ENCODE measurements around a stretch of chr17.

DNA sequence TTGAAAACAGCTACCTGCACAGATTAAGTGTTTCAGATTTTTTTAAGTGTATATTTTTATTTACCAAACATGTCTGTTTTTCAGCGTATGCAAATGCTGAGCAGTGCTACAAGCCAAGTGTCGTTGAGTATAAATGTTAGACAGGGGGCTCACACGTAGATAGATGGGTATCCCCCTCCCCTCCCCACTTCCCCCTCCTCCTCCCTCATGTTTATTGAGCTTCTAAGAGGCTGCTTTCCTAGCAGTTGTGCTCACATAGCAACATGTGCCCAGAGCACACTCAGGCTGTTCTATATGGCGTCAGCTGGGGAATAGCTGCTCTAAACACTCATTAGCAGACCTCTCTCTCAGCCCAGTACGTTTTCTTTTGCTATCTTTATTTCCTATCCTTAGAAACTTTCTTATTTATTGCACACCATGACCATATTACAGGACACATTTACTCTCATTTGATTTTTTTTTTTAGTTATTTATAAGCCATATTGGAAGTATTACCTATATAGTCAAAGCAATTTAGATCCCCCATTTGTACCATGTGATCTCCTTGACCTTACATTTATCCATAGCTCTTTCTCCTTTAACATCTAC is 1.8 kb downstream of the KCNJ2 start:
- RRBS: no CpG with 5 or more reads among the region's 5 CpGs

DNA sequence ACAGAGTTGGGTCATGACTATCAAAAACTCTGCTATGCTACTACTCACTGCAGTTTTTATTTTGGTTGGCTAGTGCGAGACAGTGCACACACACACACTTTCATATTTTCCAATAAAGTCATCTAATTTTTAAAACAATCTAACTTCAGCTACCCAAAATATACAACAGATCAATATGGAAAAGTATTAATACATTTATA is 119.4 kb downstream of the KCNJ2 start:
- RRBS: no CpG with 5 or more reads among the region's 1 CpG

DNA sequence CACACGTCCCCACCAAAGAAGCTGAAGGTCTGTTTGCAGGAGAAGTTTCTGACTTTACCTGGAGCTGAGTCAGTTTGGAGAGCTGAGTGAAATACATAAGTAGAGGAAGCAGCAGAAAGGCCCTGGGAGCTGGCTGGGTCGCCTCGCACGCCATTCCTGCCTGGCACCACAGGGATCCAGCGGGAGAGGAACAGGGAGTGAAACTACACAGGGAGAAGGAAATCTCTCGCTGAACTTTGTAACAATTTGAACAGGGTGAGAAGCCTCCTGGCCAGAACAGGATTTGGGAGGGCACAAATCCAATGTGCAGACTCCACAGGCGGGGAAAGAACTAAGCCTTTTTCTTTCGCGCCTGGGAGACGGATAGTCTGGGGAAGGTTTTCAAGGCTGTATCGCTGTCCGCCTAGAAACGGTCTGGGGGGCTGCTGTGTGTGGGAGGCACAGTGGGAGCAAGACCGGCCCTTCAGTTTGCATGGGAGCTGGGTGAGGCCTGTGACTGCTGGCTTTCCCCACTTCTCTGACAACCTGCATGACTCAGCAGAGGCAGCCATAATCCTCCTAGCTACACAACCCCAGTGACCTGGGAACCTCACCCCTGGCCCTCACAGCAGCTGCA is 778.4 kb downstream of the KCNJ2 start:
- RRBS: no CpG with 5 or more reads among the region's 14 CpGs

- RRBS: 2% methylated on average over 3 of the region's 19 CpGs
Measured at GRCh38 chr17:71975025-71975985, 145.5 kb upstream of the SOX9 start.

GRCh38 chr17:72116140-72116658 is 4.6 kb upstream of the SOX9 start:
- RRBS: no CpG with 5 or more reads among the region's 20 CpGs

- RRBS: no CpG with 5 or more reads among the region's 9 CpGs
Measured at GRCh38 chr17:72387524-72387971, 266.7 kb downstream of the SOX9 start.

GRCh38 chr17:72422283-72422717 is 301.5 kb downstream of the SOX9 start:
- RRBS: 19% methylated on average over 6 of the region's 8 CpGs

DNA sequence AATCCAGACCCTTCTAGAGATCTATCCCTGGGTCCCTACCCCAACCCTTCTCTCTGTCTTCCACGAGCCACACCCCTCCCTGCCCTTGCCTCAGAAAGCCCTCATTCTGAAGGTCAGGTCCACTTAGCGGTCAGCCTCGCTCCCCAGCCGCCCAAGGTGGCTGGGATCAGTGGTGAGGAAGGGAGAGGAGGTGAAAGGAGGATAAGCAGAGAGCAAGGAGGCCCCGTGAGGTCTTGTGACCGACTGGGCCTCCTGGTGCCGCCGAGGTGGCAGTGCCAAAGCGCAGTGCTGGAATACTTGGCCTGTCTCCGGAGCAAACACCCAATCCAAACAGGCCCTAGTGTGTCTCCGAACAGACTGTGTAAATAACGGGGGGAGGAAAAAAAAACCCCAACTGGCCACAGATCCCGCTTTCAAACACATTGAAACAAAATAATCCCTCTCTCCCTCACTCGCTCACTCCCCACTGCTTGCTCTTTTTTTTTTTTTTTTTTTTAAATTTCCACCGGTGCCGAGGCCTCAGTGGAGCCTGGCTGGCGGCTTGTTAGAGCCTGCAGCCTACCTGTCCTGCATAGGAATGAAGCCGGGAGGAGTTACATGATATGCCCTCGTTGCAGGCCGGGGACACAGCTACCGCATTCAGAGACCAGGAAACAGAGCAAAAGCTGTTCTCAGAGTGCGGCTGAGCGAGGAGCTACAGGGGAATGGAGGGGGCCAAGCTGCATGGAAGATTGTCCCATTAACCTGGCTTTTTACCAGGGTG is 381.0 kb downstream of the SOX9 start:
- RRBS: 21% methylated on average over 5 of the region's 23 CpGs

GRCh38 chr17:72552734-72553307 is 432.0 kb downstream of the SOX9 start:
- RRBS: no CpG with 5 or more reads among the region's 10 CpGs

DNA sequence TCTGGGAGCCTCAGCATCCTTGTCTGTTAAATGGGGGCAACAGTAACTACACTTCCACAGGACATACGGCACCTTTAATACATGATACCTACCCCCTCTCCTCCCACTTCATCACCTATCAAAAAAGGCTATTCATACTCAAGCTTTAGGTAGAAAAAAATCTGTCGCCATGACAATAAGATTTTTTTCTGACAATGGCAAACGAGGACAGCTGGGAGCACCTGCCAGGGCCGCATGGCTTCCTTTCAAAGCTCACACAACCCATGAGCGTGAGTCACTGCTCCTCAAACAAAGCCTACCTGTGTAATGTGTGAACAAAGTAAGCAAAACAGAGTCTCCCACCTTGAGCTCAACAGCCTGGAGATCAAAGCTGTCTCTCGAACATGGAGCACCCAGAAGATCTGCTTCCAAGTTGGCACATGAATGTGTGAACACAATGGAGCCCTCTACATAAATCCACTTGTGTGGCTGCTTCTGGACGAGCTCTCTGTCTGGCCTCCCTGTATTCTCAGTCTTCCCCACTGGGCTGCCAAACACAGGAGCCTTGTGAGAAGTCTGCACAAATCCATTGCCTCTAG is 459.7 kb downstream of the SOX9 start:
- RRBS: no CpG with 5 or more reads among the region's 7 CpGs

- RRBS: no CpG with 5 or more reads among the region's 3 CpGs
Measured at GRCh38 chr17:72609410-72609994, 483.0 kb downstream of the SLC39A11 start.

- RRBS: no CpG with 5 or more reads among the region's 6 CpGs
Measured at GRCh38 chr17:72666221-72666442, 426.4 kb downstream of the SLC39A11 start.

DNA sequence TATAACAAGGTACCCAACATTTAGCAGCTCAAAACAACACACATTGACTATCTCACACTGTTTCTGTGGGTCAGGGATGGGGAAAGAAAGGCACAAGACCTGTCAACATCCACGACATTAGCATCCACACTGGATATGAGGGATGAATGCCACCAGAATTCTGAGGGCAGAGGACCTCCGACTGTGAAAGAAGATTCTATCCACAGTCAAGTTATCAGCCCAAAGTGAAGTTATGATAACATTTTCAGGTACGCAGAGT is 297.8 kb downstream of the SLC39A11 start:
- RRBS: no CpG with 5 or more reads among the region's 3 CpGs

- RRBS: no CpG with 5 or more reads among the region's 9 CpGs
Measured at GRCh38 chr17:72844615-72845763, 247.5 kb downstream of the SLC39A11 start.

- RRBS: no CpG with 5 or more reads among the region's 15 CpGs
Measured at GRCh38 chr17:72968674-72969299, 123.7 kb downstream of the SLC39A11 start.

GRCh38 chr17:73311352-73311891 is 379 bp downstream of the CDC42EP4 start:
- RRBS: 3% methylated on average over 14 of the region's 53 CpGs

- RRBS: no CpG with 5 or more reads among the region's 23 CpGs
Measured at GRCh38 chr17:73337871-73338793, 26.3 kb upstream of the CDC42EP4 start.

DNA sequence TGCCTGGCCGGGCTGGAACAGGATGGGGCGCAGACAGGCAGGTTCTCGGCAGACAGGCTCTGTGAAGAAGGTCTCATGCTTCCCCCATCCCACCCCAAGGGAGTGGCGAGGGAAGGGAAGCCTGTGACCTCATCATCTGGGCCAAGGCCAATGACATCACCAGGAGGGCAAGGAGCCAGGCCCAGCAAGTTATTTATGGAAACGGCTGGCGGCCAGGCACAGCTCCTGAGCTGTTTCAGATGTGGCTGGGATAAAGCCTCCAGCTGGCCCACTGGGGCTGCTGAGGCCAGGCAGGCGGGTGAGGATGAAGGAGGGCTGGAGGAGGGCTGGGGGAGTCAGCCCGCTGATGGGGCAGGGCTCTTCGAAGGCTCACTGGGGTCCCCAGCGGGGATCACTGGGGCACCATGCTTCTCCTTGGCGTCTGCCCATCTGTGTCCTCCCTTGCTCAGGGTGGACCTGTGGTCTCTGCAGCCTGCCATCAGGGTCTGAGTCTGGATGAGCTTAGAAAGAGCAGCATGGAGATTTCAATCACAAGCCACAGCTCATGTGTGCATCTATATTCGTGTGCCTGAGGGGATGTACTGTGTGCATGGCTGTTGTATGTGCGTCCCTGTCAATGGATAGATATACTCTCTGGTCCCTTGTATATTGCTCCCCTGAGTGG is 126.4 kb upstream of the SDK2 start:
- RRBS: no CpG with 5 or more reads among the region's 13 CpGs

- RRBS: no CpG with 5 or more reads among the region's 4 CpGs
Measured at GRCh38 chr17:74178125-74178537, 25.3 kb upstream of the RPL38 start.